Left lung (tissue), 1 donor: ENCODE measurements around a stretch of chr1.

DNA sequence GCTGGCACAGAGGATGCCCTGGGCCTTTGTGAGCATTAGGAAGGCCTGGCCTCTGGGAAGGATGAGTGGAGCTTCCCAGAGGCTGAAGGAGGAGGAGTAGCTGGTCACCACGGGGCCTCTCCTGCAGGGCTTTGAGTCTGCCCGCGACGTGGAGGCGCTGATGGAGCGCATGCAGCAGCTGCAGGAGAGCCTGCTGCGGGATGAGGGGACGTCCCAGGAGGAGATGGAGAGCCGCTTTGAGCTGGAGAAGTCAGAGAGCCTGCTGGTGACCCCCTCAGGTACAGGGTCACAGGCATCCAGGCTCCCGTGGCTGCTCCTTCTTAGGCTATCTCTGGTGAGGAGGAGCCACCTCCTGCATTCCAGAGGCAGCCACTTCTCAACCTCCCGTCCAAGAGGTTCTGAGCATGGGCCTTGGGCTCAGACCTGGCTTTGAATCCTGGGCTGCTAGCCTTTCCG is 13.9 kb downstream of the SESN2 start:
- PRO-cap = no peak

GRCh38 chr1:28335297-28335873 is 6.5 kb downstream of the MED18 start:
- PRO-cap = no peak

- PRO-cap = no peak
These were observed 58.2 kb upstream of the RCC1 start for GRCh38 chr1:28447689-28447968.

GRCh38 chr1:28505625-28505735 is 363 bp upstream of the RCC1 start:
- PRO-cap = no peak

GRCh38 chr1:28517530-28518777 is 12.1 kb downstream of the RCC1 start:
- PRO-cap = bidirectional peak, plus-strand start at chr1:28518255, minus-strand start at chr1:28517991; bidirectional peak, plus-strand start at chr1:28518614, minus-strand start at chr1:28518511

- PRO-cap = no peak
These were observed 14.9 kb downstream of the YTHDF2 start for GRCh38 chr1:28751298-28752347.

GRCh38 chr1:28898869-28899303 is 15.5 kb upstream of the EPB41 start:
- PRO-cap = no peak

DNA sequence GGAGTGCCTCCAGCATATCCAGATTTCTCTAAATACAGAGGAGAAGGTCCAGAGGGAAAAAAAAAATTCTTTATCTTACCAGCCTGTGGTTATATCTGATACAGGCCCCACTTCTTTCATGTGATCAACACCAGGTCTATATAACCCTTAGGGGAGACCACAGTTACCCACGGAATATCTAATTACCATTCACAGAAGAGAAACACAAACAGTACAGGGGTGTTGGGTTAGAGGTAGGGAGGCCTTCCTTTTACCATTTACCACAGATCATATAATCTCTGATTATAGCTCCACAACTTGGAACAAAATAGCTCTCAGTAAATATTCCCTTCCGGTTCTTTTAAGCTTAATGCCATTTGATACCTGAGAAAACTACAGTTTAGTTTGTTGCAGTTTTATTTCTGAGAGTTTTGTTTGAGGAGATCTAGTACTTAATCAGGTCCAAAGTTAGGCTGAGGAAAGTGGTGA is 13.9 kb downstream of the EPB41 start:
- PRO-cap = no peak

DNA sequence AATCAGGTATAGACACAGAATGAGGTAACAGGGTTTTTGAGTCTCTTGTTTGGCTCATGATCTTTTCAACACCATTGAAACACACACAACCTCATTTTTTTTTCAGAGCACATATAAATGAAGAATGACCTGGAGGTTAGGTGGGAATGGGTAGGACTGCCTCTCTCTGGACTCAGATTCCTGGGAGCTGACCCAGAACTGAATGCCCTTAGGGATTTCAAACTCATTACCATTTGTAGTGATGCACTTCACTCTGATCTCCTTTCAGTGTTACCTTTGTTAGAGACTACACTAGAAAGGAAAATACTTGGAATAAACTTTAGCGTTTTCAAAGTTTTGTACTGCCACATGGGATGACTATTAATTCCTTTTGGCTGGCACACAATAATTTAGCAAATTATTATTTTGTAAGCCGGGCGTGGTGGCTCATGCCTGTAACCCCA is 51.1 kb downstream of the EPB41 start:
- PRO-cap = no peak

GRCh38 chr1:29125104-29125943 is 1.6 kb upstream of the TMEM200B start:
- PRO-cap = no peak

- PRO-cap = no peak
These were observed 26.2 kb upstream of the TMEM200B start for GRCh38 chr1:29149728-29150514.

DNA sequence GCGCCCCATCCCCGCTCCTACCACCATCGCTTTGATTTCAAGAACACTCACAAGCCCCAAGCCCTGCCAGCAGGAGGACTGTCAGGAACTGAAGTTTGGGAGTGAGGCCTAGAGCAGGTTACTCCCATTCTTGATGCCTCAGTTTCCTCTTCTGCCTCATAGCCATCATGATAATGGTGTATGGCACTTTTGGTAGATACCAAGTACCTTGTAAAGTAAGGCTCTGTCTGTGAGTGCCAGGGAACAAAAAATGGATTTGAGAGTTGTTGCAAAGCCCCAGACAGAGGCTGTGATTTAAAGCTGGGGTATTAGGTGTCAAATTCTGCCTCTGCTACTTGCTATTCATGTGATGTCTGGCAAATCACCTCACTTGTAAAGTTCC is 2.4 kb downstream of the PTPRU start:
- PRO-cap = unidirectional peak, minus-strand start at position 33 of the sequence

DNA sequence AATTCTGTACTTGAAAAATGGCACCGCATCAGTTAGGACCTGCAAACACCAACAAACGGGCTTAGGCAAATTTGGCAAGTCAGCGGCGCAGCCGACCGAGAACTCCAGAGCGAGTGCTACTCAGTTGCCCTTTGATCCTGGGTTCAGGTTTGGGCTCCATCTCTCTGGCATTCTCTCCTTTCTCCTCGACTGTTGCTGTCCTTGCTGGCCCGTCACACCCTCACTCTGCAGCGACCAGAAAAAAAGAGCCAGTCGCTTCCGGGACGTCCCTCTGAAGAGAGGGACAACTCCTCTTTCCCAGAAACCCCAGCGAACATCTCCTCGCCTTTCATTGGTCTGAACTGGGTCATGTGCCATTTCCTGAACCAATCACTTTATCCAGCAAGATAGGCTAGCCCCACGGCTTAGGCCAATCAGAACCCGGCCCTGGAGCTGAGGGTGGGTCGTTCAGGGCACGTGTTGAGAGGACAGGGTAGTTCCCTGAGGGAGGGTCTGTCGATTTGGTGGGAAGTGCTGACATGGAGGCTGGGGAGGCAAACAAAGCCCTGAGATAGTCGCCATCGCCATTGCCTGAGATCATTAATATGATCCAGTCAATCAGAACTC is 113.6 kb downstream of the PTPRU start:
- PRO-cap = no peak

GRCh38 chr1:29900691-29901064 is 664.4 kb downstream of the PTPRU start:
- PRO-cap = no peak

GRCh38 chr1:30005866-30006527 is 717.4 kb downstream of the MATN1 start:
- PRO-cap = no peak

GRCh38 chr1:30109714-30110425 is 613.5 kb downstream of the MATN1 start:
- PRO-cap = no peak

- PRO-cap = unidirectional peak, plus-strand start at chr1:30190958
These were observed 532.6 kb downstream of the MATN1 start for GRCh38 chr1:30190793-30191160.

DNA sequence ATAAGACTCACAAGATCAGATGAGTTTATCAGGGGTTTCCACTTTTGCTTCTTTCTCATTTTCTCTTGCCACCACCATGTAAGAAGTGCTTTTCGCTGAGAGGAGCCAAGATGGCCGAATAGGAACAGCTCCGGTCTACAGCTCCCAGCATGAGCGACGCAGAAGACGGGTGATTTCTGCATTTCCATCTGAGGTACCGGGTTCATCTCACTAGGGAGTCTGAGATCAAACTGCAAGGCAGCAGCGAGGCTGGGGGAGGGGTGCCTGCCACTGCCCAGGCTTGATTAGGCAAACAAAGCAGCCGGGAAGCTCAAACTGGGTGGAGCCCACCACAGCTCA is 285.1 kb downstream of the MATN1 start:
- PRO-cap = no peak

- PRO-cap = no peak
These were observed 55.4 kb downstream of the MATN1 start for GRCh38 chr1:30667915-30668514.

DNA sequence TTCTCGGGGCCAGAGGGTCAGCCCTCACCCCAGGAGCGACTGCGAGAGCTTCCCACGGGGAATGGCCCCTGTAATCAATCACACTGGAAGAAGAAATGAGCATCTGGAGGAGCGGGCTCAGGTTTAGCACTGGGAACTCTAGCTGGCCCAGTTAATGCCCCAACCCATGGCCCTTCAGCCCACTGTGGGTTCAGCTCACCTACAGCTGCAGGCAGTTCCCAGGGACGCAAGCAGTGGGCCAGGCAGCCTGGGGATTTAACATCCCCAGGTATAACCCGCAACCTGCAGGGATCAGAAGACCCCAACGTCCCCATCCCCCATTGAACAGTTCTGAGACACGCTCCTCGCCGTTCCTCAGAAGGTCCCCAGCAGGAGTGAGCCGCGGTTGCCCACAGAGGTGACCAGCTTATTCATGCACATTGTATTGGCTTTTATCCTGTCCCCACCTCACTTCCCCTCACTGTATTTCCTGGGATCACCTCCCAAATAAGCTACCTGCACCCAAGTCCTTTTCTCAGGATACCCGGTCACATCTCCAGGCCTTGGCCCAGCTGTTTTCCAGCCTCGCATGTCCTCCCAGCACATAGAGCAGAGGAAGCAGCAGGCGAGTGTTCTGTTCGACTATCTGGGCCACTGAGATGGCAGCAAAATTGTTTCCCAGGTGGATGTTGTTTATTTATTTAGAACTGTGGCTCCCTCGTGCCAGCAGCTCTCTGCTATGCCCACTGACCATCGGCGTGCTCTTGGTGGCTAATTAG is 5.0 kb upstream of the MATN1 start:
- PRO-cap = no peak